Ureter (tissue), 1 donor: ENCODE measurements around the gene ASAH2B.

DNA sequence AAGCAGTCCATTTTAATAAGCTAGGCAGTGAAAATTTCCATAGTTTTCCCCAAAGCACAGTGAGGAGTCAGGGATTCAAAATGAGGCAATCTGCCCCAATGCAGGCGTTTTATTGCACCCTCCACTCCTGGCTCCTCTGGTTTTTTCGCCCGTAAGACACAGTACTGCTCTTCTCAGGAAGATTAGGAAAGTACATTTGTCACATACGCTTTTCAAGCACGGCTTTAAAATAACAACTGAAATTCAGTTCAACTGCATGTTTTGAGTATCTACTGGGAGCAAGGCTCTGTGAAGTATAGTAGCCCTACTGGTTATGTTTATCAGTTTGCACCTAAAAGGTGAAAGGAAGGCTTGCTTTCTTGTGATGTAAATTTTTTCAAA is 1.9 kb upstream of the SGMS1 start:
- PRO-cap: no peak

DNA sequence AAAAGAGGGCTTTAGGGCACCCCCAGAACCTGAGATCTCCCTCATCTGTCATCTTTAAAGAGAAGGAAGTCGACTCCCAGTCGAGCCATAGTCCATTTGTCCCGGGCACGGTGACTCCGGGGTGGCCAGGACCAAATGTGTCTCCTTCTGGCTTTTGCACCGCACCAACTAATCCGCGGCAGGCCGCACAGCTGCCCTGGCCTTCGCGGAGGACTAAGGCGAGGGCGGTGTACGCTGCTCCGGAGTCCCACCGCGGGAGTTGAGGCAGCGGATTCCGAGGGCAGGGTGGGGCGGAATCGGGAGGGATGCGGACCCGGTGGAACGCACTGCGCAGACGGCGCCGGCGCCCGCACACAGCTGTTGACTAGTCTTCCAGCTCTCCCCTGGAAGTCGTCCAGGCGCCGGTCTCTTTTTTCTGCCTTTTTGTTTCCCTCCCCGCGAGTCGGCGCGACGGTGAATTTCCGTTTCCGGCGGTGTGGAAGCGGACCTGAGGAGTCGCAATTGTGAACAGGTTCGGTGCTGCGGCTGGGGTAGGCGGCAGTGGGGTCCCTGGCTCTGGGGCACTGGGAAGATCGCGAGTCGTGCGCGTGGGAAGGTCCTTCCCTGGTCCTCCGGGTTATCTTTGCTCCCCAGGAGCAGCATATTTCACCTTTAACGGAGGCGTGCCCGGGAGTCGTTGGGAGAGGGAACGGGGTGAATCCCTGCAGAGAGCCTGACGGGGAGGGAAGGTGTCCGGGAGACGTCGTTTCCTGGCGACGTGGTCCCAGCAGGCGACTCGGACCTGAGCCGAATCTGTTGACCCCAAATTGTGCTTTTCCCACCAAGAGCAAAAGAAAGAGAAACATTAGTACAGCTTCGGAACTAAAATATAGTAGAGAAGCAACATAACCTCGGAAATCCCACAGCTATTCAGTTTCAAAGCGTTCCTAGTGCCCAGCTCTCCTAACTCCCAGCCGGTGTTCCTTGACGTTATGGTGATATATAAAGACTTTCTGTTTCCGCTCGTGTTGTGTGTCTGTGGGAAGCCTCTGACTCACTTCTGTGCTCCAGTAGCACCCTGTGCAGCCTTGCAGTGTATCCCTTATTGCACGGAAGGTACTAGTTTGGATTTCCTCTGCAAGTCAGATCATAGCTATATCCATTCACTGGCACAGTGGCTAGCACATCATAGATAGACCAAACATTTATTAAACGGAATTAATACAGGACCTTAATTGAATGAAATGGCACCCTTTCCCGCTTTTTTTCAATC is at the start of gene ASAH2B:
ASAH2B (plus strand) TSS at position 464 of the 1,252 bp plus-strand sequence.
- PRO-cap: bidirectional peak, plus-strand start at position 467 of the sequence, minus-strand start at position 366 of the sequence

DNA sequence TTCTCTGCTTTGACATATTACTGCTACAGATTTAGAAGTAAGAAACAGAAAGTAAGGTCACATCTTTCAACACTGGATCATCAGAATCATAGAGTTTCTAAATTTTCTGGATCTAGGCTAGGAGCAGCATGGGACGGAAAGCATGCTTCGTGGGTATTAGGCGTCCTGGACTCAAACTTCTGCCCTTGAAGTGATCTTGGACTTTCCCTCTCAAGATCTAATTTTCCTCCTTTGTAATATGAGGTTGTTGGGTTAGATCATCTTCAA is 85.4 kb upstream of the PRKG1 start:
- PRO-cap: no peak

DNA sequence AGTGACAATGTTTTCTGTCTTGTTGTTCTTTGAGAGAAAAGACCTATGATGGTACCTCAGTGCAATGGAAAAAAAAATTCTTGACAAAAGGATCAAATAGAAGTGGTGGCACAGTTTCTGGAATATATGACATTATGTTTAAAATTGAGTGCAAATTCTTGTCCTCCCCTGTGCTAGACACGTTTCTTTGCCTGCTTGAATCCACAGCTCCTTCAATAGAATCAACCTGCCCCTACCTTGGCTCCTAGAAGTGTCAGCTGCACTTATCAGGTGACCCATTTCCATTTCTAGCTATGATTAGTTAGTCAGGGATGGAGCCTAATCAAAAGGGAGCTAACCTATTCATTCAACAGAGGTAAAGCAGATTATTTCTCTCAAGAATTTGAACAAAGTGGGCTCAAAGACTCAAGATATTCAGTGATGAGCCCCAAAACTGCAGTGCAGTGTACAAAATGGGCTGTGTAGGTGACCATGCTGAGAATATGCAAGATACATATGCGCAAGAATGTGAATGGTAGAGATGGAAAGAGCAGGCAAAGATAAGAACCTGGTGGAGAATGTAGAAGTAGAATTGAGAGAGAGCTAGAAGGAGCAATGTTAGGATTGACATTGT is 158.4 kb downstream of the PRKG1 start:
- PRO-cap: no peak

- PRO-cap: no peak
Measured at GRCh38 chr10:51477463-51478221, 221.8 kb downstream of the CSTF2T start.

- PRO-cap: no peak
Measured at GRCh38 chr10:51838528-51838964, 139.2 kb upstream of the CSTF2T start.

DNA sequence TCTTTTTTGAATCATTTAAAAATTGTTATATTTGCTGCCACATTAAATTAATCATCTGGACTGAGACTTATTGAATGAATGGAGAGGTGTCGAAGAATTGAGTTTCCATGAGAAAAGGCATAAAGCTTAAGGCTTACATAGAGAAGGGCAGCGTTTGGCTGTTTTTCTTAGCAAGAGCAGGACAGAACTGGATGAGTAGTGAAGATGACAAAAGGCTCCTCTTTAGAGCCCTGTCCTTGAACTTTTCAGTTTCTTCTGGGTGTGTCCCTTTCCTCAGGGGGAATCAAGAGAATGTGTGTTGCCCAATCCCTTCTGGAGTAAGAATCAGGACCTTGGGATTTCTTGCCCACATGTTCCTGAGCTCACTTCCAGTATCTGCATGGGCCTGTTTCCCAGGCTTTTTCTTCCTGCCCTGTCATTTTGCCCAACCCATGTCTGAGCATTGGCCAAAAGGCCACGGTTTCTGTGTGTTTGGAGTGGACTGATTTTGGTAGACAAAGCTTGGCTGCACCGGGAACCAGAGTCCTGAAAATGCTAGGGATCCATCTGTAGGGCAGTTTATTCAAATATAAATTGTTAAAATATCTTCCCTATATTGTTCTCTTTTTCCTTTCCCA is 195.8 kb upstream of the CSTF2T start:
- PRO-cap: no peak

DNA sequence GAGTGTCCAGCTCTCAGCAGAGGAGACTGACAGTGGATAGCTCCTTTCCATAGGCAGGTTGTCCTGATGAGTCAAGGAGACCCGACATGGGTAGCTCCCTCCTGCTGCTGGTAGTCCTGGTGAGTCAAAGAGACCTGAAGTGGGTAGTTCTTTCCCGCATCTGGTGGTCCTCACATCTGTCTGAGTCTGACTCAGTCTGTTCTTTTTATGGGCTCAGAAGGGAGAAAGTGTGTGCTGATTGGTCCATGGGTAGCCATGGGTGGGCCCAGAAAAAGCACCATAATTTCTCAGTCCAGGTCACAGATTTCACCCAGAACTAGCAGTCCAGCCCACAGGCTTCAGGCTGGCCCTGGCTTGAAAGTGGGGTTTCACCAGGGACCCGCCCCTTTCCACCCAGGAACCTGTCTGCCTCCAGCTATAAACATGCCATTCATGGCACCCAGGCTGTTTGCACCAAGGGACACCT is 192.6 kb upstream of the MBL2 start:
- PRO-cap: no peak

DNA sequence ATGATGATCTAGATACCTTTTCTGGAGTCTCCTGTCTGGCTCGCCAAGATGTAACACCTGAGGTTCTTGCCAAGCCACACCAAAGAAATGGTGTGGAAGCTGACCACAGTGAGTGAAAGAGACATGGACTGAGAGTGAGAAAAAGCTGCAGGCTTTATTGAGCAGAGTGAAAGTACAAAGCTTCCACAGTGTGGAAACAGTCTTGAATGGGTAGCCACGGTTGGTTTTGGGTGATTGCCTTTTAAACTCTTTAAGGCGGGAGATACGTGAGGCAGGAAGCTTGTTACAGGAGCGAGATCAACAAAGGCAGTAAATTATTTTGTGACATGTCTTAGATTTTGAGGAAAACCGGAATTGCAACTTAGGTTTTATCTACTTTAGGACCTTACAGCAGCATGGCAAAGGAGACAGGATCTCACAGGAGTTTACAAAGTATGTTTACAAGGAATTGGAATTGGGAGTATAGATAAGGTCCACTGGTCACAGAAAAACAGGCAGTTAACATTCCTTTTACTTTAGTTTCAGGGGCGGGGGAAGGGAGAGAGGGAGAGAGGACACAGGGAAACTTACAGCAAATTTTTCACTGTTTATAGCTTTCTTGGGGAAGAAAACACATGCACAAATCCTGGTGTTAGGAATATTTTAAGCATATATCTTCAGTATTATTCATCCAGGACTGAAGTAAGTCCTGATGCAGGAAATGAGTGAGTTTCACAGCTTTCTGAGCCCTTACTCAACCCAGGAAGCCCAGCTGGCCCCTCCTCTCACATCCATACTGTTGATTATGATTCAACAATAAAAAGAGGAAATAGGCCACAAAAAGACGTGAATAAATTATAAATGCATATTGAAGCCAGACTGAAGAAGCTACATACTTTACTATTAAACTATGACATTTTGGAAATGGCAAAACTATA is 257.6 kb upstream of the MBL2 start:
- PRO-cap: no peak

- PRO-cap: no peak
Measured at GRCh38 chr10:54868885-54869242, 67.8 kb upstream of the PCDH15 start.

GRCh38 chr10:55373960-55374423 is 573.0 kb upstream of the PCDH15 start:
- PRO-cap: no peak

GRCh38 chr10:55670532-55670977 is 690.5 kb downstream of the ZWINT start:
- PRO-cap: no peak

- PRO-cap: no peak
Measured at GRCh38 chr10:55899480-55900467, 461.3 kb downstream of the ZWINT start.

GRCh38 chr10:58756026-58756849 is 243.6 kb downstream of the BICC1 start:
- PRO-cap: no peak

- PRO-cap: no peak
Measured at GRCh38 chr10:58813509-58814423, 301.1 kb downstream of the BICC1 start.

- PRO-cap: no peak
Measured at GRCh38 chr10:58967536-58967945, 208.9 kb upstream of the PHYHIPL start.

GRCh38 chr10:59708702-59709194 is 902 bp downstream of the SLC16A9 start:
- PRO-cap: no peak

GRCh38 chr10:59806894-59807207 is 53.6 kb upstream of the MRLN start:
- PRO-cap: no peak

- PRO-cap: no peak
Measured at GRCh38 chr10:59818477-59818948, 65.3 kb upstream of the MRLN start.

- PRO-cap: no peak
Measured at GRCh38 chr10:59892616-59893147, 13.7 kb downstream of the CCDC6 start.